Pericardium fibroblast (primary cell): ENCODE measurements around a stretch of chr18.

DNA sequence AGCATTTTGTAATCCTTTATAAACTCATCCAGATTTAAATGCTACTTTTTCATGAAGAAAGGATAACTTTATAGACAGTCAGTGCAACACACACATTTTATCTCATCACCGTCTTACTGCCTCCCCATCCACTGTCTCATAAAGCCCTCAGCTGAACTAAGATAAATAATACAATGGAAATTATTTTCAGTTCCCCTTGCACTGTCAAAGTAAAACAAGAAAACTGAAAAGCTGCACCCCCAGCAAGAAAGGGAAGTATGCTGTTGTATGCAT, 25.1 kb downstream of the MPPE1 start:
- RAMPAGE, long total RNA, result no peak

- RAMPAGE, long total RNA, result no peak
These were observed 11.2 kb downstream of the MPPE1 start for GRCh38 chr18:11896786-11897401.

- RAMPAGE, long total RNA, result no peak
These were observed 354 bp upstream of the IMPA2 start for GRCh38 chr18:11980974-11981331.

DNA sequence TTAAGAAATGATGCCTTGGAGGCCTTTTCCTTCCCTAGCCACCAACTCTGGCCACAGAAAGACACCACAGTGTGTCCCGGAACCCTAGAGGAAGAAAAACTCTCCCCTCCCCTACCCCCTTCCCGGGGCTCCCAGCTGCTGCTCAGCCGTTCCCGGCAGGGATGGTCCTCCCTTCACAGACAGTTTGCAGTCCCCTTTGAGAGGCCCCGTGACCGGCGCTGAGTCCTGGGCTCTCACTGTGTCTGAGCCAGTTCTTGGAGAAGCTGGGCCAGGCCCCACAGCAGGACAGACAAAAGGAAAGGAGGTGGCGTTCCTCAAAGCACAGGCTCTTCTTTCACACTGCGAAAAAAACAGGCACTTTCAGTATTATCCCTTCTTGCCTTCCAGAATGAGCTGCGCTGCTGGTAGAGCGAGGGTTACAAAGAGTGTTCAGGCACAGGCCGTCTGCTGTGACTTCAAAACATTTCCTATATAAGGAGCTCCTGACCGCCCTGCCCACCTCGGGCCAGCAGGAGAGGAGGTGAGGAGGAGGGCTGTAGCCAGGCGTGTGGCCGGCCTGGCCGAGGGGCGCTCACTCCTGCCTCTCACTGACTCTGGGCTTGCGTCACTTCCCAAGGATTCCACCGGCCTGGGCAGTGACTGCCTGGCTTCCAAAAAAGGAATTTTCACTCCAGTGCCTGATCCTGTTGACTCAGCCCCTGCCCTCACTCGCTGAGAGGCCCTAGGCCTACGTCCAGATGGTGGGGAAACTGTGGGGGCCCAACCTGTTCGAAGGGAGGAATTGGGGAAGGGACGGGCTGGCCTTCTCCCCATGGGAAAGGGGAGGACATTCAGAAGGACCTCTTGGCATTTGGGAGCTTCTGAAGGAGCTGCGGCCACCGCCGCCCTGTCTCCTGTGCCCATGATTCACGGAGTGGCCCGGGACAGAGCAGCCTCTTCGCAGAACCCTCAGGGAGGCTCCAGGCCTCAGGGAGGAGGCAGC, 24.9 kb downstream of the CIDEA start:
- RAMPAGE, long total RNA, result no peak

- RAMPAGE, long total RNA, result no peak
These were observed 769 bp upstream of the TUBB6 start for GRCh38 chr18:12307173-12307770.

- RAMPAGE, long total RNA, result no peak
These were observed 13.1 kb downstream of the TUBB6 start for GRCh38 chr18:12320884-12321888.

- RAMPAGE, long total RNA, result no peak
These were observed 4.1 kb downstream of the AFG3L2 start for GRCh38 chr18:12372897-12373420.

GRCh38 chr18:12373565-12374271, 3.3 kb downstream of the AFG3L2 start:
- RAMPAGE, long total RNA, result no peak

GRCh38 chr18:12448858-12449960, 41.5 kb downstream of the PRELID3A start:
- RAMPAGE, long total RNA, result no peak

GRCh38 chr18:12910798-12911668, 27.0 kb upstream of the PTPN2 start:
- RAMPAGE, long total RNA, result no peak

- RAMPAGE, long total RNA, result no peak
These were observed 462 bp upstream of the CEP192 start for GRCh38 chr18:12990598-12991201.

GRCh38 chr18:12992559-12993214, 1.5 kb downstream of the CEP192 start:
- RAMPAGE, long total RNA, result no peak

GRCh38 chr18:13353376-13353706, 134.8 kb downstream of the LDLRAD4 start:
- RAMPAGE, long total RNA, result no peak

DNA sequence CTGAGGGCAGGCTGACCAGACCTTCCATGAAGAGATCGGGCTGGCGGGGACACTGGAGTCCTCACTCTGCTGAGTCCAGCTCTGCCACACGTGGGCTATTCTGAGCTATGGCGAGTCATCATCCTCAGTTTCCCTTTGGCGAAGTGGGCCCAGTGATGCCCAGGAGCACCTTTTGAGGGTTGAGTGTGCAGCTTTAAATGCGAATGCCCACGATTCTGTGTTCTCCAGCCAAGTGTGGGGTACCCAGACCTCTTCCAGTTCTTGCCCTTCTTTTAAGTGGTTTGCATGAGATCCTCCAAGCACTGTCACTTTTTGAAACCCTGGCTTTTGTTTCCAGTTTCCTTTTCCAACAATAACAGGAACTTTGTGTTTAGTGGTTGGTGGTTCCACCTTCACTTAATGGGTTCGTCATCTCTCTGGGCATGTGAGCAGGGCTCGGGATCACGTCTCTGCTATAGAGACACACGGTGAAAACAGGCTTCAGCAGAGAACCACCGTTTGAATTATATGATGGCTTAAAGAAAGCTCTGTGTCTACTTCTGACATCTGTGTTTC, 197.6 kb downstream of the LDLRAD4 start:
- RAMPAGE, long total RNA, result no peak

GRCh38 chr18:13487572-13488071, 238.7 kb downstream of the FAM210A start:
- RAMPAGE, long total RNA, result no peak

GRCh38 chr18:13543309-13543669, 183.1 kb downstream of the FAM210A start:
- RAMPAGE, long total RNA, result no peak

- RAMPAGE, long total RNA, result no peak
These were observed 222.1 kb downstream of the ANKRD30B start for GRCh38 chr18:14969905-14970558.

DNA sequence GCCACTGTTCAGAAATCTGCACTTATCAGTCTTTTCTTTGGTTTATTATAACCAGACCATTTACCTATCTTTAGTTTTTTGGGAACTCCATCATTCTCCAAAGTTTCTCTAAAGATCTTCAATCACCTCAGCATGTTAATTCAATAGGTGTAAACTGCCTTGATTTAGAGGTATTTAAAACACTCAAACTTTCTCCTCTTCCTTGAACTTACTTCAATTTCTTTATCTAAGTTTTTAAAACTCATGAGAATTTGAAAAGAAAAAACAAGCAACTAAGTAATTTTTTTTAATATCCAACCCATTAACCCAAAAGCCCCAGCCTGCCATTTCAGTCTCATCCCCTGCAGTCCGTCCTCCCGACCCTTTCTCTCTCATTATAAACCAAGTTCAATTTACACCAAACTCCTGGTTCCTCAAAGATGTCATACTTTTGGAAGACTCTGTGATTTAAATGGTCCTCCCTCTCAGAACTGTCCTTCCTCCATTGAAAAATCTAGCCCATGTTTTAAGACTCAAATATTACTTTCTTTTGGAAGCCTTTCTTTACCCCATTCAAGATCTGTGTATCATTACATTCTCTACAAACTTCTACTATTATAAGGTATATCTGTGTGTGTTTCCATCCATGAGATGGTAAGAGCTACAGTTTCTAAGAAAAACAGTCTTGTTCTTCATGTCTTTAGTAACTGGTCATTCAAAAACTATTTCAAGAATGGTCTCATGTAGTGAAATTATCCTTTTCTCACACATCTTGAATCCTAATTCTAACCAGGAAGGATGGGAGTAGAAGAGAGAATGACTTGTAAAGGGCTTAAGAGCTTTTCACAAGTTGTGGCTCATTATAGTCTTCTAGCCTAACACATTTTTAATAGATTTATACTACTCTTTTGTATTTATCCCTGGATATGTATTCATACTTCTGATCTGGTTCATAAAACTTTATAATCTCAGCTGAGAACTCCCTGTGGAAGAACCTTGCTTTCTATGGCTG, 47.5 kb downstream of the ROCK1 start:
- RAMPAGE, long total RNA, result no peak

DNA sequence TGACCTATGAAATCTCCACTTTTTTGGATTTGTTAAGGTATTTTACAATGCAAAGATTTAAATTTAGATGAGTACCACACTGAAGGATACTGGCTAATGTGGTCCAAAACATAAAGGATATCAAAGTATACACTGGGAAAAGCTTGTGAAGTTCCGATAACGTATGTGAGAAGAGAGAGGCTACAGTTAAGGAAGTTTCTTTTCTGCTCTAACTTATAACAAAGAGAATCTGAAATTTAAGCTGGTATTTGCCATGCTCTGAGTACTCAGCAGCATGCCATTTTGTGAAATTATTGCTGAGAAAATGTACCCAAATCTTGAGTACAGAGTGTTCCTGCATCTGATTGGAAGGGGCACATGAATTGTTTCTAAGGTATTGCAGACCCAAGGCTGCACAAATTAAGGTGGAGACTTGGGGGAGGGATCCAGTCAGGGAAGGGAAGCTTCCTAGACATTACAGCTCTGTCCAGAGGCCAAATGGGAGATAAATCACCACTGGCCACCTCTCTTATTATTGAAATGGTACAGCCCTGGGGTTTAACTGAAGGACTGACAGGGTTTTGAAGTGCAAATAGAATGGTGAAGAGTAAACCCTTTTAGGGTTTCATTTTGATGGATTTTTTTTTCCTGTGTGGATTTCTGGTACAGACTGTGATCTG, 119.1 kb downstream of the GREB1L start:
- RAMPAGE, long total RNA, result no peak

DNA sequence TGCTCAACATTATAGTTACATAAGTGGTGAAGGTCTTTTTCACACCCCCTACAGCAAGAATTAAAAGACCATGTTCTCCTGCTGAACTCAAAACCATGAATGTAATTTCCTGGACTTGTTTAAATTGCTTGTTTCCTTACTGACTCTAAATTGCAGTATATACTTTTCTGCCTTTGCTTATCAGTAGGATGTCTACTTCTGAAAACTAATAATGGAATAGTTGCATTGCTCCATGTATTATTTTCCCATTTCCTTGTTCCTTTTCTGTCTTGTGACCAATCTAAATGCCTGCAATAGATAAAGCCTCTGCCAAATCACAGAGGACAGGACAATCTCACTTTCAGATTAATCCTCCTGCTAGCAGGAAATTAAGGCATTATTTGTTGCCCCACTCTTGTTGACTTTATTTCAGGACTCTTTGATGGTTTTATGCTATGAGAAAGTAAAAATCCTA, 4.6 kb upstream of the ESCO1 start:
- RAMPAGE, long total RNA, result no peak